GM12892 (cell line): ENCODE measurements around a stretch of chr10.

DNA sequence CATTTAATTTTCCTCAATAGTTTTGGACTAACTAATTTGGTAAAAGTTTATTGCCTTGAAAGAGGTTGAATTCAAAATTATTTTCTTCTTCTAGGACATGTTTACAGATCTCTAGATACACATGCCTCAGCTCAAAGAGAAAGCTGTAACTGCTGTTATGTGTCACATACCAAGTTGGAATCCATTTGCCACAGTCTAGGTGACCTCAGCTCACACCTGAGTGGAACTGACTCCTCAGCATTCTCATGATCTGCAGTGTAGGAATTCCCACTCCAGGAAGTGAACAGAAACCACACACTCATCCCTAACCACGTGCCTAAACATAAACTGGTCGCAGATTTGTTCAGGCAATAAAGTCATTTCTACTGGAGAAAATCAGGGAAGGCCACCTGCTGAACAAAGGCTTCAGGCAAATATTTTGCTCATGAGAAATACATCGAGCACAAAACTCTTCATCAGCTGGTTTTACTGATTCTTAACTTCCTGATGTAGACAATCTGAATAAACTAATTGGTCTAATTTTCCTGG is 23.0 kb upstream of the ZMYND11 start:
- RRBS, result no CpG with 5 or more reads among the region's 3 CpGs

DNA sequence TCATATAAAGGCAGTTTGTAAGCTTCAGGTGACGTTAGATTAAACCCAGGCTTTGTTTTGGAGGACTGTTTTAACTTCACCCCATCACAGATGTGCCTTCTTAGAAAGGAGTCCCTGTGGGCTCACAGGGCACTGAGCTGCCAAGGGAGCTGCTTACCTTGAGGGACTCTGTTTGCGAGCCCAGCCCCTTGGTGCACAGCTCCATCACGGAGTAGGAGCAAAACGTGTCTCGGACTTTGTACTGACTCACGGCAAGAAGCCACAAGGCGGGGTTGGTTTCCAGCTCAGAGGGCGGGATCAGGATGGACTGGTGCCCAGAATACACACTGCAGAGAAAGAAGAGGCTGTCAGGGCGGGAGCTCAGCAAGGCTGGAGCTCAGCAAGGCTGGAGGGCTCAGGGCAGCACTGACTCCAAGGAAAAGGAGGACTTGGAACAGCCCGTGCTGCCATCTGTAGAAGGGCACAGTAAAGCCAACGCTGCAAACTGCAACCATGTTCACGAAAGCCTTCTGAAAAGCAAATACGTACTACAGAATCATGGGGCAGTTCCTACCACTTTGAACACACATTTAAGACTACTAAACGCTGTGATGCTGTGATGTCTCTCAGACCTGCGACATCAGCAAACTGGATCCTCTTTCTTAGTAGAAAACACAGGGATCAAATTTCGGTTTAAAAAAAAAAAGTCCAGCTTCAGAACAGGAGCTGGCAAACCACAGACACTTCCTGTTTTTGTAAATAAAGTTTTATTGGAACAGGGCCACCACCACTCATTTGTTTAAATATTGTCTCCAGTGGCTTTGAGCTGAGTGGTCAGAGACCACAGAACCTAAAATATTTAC is 194.2 kb downstream of the ZMYND11 start:
- RRBS, result no CpG with 5 or more reads among the region's 16 CpGs

GRCh38 chr10:383746-384474 is 248.7 kb downstream of the ZMYND11 start:
- RRBS, result no CpG with 5 or more reads among the region's 20 CpGs

DNA sequence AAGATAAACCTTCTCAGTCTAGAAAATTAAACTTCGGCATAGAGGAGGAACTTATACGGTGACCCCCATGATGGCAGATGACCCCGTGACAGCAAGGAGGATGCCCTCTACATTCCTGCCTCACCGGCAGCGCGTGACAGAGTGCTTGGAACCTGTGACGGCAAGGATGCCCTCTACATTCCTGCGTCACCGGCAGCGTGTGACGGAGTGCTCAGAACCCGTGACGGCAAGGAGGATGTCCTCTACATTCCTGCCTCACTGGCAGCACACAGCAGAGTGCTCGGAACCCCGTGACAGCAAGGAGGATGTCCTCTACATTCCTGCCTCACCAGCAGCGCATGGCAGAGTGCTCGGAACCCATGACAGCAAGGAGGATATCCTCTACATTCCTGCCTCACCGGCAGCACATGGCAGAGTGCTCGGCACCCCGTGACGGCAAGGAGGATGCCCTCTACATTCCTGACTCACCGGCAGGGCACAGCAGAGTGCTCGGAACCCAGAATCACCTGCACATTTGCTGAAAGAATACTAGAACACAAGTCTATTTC is 231.0 kb downstream of the DIP2C start:
- RRBS, result 79% methylated on average over 6 of the region's 23 CpGs

DNA sequence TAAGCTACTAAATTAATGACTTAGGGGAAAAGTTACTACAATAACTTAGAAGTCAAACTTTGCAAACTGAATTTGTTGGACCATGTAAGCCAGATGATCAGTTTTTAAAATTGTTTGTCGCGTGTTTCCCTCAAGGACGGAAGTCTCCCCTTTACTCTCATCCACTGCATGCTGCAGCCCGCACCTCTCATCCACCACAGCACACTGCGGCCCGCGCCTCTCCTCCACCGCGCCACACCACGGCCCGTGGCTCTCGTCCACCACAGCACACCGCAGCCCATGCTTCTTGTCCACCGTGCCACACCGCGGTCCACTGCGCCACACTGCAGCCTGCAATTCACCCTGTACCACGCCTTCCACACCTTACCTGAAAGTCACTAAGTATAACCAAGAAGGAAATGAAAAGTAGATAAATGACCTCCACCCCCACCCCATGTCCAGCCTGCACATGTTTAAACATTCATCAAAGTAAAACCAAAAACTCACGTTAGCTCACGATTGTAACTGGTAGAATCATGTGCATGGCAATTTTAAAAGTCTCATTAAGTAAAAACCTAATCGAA is 176.1 kb downstream of the DIP2C start:
- RRBS, result no CpG with 5 or more reads among the region's 21 CpGs

DNA sequence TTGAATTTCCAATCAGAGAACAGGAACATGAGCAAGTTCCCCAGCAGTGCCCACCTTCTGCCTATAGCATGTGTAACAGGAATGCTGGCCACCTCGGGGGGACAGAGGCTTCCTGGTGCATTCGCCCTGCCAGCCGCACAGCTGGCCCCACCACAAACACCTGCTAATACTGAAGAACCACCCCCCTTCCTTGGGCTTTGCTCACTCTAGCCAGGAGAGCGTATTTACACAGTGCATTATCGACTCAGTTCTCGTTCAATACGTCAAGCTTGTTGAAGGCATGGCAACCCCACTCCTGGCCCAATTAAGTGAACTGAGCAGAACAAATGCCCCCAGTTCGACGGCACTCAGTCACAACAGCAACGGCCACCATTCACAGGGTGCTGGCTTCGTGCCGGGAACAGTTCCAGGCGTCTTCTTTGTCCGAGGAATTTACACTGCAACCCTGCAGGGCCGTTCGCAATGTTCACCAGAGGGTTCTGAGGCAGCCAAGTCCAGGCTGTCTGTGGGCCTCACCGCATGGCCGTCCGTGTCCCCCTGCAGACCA is 175.4 kb downstream of the DIP2C start:
- RRBS, result no CpG with 5 or more reads among the region's 19 CpGs

DNA sequence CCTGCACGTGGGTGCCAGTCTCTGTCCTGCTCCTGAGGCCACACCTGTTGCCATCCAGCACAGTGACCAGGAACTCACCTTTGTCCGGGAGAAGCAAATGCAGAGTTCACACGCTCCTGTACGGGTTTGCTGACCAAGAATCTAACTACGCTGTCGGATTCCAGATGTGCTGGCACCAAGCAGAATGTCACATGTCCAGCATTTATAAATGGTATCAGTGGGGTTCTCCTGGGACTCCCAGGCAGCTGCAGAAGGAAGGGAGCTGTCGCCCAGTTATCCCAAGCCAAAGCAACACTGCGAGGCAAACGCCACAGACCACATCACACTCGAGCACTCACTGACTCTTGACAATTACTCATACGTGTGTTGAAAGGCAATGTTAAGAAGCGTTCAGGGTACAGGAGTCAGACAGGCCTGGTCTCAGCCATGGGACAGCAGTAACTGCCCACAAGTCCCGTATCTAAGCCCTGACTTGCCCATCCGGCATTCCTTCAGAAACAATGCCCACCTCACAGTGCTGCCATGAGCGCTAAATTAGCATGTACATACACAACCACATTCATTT is 113.4 kb downstream of the DIP2C start:
- RRBS, result no CpG with 5 or more reads among the region's 15 CpGs

DNA sequence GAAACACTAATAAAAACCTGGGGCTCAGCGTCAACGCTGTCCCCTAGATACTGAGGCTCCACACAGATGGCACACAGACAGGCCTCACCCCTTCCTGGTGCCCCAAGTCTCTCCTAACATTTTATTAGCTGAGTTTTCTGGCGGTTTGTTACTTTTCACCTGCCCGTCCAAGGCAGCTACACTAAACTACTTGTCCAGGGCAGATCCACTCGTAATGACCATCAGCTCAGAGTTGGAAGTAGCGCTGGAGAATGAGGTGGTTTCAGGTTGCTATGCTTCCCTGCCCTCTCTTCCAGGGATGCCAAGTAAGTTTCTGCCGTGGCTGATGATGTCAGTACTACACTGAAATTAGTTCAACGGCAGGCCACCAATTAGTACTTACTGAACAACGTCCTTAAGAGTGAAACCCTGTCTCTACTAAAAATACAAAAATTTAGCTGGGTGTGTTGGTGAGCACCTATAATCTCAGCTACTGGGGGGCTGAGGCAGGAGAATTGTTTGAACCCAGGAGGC is 55.2 kb downstream of the DIP2C start:
- RRBS, result no CpG with 5 or more reads among the region's 9 CpGs

DNA sequence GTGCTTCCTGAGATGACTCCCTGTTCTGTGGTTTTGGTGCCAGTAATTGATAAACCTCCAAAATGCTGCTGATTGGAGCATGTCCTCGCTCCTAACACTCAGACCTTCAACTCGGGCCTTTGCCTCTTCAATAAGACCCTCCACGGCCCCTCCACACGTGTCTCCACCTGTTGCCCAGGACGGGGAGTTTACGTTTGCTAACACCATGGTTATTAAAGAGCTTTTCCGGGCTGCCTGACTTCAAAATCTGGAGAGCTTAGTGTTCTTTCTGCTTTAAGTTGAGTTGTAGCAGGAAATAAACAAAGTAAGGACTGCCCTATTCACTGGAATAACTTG is 23.9 kb upstream of the LARP4B start:
- RRBS, result no CpG with 5 or more reads among the region's 7 CpGs

DNA sequence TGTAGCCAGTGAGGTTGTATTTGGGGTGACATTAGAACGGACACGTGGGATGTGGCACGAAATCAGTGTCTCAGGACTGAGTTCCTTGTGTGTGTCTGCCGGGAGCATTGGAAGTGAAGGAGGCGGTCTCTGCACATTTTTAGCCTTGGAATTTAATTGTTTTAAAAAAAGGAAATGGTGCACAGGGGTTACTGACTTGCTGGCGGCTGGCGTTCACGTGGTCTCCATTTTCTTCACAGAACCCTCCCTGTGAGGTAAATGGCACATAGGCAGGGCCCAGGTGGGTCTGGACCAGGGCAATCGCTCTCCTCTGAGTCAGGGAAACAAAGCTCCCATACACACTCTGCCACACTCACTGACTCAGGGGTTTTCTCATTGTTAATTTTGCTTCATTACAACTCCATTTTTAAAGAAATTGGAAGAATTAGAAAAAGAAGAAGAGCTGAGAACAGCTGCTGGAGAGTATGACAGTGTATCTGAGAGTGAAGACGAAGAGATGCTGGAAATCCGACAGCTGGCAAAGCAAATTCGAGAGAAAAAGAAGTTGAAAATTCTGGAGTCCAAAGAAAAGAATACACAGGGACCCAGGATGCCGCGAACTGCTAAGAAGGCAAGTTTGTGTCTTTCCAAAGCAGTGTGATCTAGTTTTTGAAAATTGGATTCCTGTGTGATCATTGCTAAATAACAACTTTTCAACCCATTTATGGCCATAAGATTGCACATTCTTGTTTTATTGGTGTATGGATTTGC is 13.4 kb downstream of the IDI2 start:
- RRBS, result no CpG with 5 or more reads among the region's 14 CpGs

GRCh38 chr10:1022441-1022897 is 3.2 kb downstream of the IDI2 start:
- RRBS, result no CpG with 5 or more reads among the region's 14 CpGs

- RRBS, result no CpG with 5 or more reads among the region's 52 CpGs
These were observed 593 bp downstream of the IDI1 start for GRCh38 chr10:1048226-1048826.

GRCh38 chr10:1074157-1075002 is 18.2 kb downstream of the WDR37 start:
- RRBS, result no CpG with 5 or more reads among the region's 37 CpGs

GRCh38 chr10:1093955-1095545 is 38.4 kb downstream of the WDR37 start:
- RRBS, result no CpG with 5 or more reads among the region's 27 CpGs

- RRBS, result no CpG with 5 or more reads among the region's 18 CpGs
These were observed 187.5 kb downstream of the WDR37 start for GRCh38 chr10:1243620-1244194.

- RRBS, result 11% methylated on average over 1 of the region's 7 CpGs
These were observed 185.1 kb downstream of the ADARB2 start for GRCh38 chr10:1552275-1552629.

DNA sequence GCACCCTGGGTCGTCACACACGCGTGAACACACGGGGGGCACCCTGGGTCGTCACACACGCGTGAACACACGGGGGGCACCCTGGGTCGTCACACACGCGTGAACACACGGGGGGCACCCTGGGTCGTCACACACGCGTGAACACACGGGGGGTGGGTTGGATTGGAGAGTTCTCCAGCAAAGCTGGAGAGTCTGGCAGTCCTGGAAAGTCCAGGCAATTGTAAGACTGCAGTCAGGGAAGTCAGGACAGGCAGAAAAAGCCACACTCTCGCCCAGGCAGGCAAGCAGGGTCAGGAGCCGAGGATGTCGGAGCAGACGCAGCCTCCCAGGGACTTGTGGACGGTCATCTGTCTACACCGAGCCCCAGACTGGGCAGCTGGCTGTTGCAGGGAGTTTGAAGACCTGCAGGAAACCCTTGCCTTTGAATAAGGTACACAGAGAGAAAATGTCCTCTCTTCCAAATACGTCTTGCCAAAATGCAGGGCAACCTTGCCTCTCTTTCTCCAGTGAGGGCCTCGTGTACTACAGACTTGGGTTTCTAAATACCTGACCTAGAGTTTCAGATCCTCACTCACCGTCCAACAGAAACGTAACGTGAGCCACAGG is 176.8 kb downstream of the ADARB2 start:
- RRBS, result no CpG with 5 or more reads among the region's 27 CpGs

DNA sequence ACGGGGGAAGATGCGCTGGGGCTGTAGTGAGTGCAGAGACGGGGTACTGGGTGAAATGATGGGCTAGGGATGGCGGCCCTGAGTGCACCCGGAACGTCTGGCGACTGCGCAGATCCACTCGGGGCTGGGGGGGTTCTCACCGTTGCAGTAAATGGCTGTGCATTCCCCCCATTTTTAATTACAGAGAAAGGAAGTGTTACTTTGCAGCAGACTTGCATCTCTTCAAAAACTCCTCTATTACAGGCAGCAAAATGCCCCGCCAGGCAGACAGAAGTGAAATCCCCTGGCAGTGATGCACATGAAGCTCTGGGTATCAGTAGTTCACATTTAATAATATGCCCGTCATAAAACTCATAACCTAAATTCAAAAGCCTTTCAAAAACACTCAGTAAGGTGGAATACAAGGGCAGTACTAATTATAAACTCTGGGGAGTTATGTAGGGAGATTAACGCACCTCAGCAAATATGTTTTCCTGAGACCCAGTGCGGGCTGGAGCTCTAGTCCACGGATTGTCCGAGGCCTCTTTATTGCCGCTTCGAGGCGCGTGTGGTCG is 195.6 kb upstream of the ADARB2 start:
- RRBS, result no CpG with 5 or more reads among the region's 21 CpGs

DNA sequence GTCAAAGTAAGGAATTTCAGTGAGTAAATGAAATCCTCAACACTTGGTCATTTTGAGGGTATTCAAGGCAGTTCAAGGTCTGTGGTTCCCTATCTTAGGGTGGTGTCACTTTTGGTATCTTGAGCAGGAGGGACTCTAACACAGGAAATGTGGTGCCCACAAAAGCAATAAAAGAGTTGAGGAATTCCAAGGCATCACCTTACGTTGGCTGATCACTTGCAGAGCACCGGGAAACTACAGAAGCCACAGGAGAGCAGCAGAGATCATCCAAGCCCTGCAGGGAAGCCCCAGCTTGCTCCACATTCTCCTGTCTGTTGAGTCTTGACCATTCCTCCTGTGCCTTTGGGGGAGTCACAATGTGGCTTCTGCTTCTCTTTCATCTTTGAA is 565.8 kb upstream of the ADARB2 start:
- RRBS, result no CpG with 5 or more reads among the region's 2 CpGs

DNA sequence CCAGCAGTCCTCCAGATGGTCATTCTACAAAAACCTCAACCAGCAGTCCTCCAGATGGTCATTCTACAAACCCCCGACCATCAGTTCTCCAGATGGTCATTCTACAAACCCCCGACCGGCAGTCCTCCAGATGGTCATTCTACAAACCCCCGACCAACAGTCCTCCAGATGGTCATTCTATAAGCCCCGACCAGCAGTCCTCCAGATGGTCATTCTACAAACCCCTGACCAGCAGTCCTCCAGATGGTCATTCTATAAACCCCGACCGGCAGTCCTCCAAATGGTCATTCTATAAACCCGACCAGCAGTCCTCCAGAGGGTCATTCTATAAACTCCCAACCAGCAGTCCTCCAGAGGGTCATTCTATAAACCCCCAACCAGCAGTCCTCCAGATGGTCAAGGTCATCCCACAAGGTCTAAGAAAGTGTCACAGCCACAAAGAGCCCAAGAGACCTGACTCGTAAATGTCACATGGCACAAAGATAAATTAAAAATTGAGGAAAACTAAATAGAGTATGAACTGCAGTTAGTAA is 634.5 kb upstream of the ADARB2 start:
- RRBS, result no CpG with 5 or more reads among the region's 9 CpGs